ENCODE measurements around the genes TNP2 and TXNDC11.

- PRO-cap, 2 experiments = no peak in any of the 2 experiments
Measured at GRCh38 chr16:10741867-10742405, 1.7 kb upstream of the NUBP1 start.

DNA sequence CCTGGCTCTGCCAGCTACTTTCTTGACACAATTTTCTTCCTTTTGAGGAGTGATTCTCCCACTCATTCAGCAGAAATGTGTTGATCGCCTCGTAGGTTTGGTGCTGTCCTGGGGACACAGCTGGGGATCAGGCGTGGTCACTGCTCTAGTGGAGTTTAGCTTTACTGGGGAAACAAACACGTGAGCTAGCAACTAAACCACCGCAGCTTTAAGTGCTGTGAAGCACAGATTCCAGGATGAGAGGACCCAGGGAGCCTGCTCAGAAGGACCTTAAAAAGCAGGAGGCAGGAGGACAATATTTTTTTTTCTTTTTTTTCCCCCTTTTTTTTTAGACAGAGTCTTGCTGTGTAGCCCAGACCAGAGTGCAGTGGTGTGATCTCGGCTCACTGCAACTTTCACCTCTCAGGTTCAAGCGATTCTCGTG is 817 bp downstream of the NUBP1 start:
- PRO-cap, 2 experiments = no peak in any of the 2 experiments

DNA sequence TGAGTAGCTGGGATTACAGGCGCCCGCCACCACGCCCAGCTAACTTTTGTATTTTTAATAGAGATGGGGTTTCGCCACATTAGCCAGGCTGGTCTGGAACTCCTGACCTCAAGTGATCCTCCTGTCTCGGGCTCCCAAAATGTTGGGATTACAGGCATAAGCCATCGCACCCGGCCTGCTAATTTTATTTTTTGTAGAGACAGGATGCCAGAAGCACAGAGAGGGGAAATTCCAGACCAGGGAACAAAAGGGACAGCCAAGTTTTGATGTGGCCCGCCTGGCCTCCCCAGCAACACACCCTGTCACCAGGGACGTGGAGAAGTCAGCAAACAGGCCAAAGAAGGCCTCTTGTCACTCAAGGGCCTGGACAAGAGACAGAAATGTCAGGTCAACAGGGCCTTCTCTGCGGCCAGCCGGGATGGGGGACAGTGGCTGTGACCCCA is 8.9 kb upstream of the TVP23A start:
- PRO-cap, 2 experiments = no peak in any of the 2 experiments

- PRO-cap, 2 experiments = no peak in any of the 2 experiments
Measured at GRCh38 chr16:10929696-10930296, 12.5 kb downstream of the DEXI start.

- PRO-cap, 2 experiments = no peak in any of the 2 experiments
Measured at GRCh38 chr16:10943458-10943841, 914 bp upstream of the CLEC16A start.

DNA sequence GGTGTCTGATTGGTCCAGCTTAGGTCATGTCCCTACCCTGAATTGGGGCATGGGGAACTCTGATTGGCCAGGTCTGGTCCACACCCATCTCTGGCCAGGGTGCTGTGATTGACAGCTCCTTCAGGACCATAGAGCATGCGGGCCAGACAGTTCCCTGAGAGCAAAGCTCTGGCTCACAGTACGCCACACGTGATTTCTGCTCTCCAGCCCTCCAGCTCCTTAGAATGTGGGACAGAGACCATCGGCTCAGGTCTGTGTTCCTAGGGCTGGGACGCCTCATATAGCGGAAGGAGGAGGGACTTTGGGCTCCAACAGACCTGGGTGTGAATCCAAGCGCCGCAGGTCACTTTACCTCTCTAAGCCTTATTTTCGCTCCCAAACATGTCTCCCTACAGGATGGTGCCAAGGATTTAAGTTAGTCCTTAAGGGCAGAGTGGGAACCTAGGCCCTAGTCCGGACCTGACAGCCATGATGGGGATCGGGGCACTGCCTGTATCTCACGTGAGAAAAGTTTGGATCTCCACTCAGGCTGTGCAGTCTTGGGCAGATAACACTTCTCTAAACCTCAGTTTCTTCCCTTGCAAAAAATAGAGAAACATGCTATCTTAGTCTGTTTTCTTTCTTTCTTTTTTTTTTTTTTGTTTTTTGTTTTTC is 17.2 kb downstream of the SOCS1 start:
- PRO-cap, 2 experiments = no peak in any of the 2 experiments

- PRO-cap, 2 experiments = no peak in any of the 2 experiments
Measured at GRCh38 chr16:11249733-11250958, 5.9 kb downstream of the SOCS1 start.

DNA sequence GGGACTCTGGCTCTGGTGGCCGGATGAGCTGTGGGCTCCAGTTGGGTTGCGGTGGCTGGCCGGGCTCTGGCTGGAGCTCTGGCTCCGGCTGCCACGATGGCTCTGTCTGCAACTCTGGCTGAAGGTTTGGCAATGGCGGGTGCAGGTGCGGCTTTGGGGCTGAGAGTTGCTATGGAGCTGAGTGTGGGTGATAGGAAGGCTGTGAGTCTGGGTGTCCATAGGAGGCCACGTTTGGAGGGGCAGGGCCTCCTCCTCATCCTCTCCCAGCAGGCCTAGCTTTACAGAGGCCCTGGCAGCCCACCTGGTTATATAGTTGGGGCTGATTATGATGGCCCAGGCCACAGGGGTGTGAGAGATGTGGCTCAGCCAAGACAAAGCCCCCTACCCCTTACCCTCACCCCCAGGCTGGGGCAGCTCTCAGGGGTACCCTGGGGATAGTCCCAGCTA is at the start of gene TNP2:
TSS of gene TNP2 (minus strand) at position 282 of the 447 bp plus-strand sequence.
- PRO-cap, 2 experiments = no peak in any of the 2 experiments

GRCh38 chr16:11349661-11350231 is 4.5 kb downstream of the RMI2 start:
- PRO-cap, 2 experiments = no peak in any of the 2 experiments

DNA sequence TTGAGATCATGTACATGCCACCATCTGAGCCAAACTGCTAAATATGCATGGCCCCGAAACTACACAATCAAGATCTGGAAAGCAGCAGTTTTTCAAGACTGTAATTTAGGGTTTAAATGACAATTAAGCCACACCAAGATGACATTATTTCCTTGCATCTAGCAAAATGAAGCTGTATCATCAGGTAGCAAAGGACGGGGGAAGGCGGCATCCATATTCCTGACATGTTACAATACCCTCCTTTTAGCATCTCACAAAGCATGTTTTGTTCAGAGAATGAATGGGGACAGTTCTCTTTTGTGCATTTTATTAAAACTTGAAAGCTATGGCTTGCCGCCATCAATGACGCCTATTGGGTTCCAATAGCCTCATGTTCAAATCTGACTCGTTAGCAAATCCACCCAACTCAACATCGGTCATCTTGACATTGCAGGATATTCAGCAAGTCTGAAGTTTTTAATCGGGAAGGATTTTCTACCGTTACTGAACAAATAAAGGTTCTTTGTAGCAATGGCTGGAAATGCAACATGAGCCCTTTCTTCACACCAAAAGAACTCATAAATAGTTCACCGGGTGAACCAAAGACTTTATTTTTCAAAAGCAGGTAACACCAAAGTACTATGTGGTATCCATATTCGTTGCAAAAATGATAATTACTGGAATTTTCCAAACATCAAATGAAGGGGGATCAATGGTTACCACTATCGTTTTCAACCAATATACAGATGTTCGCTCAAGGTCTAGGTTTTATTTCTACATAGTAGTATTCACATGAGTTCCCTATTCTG is 20.6 kb upstream of the ENSG00000188897 start:
- PRO-cap, 2 experiments = no peak in any of the 2 experiments

GRCh38 chr16:11612046-11613067 is 25.6 kb upstream of the LITAF start:
- PRO-cap, 2 experiments = no peak in any of the 2 experiments

GRCh38 chr16:11668585-11669532 is 604 bp downstream of the SNN start:
- PRO-cap, 2 experiments = peak in 2 of 2 experiments; most common plus-strand start chr16:11668768 (in 2); most common minus-strand start chr16:11669275 (in 2)

- PRO-cap, 2 experiments = no peak in any of the 2 experiments
Measured at GRCh38 chr16:11691392-11692316, 23.4 kb downstream of the SNN start.

- PRO-cap, 2 experiments = no peak in any of the 2 experiments
Measured at GRCh38 chr16:11712188-11712500, 30.5 kb downstream of the TXNDC11 start.

GRCh38 chr16:11741917-11742923 is at the start of gene TXNDC11:
TSS of gene TXNDC11 (minus strand) at chr16:11742857.
- PRO-cap, 2 experiments = peak in 2 of 2 experiments; most common plus-strand start chr16:11742280 (in 2); most common minus-strand start chr16:11742725 (in 2)

DNA sequence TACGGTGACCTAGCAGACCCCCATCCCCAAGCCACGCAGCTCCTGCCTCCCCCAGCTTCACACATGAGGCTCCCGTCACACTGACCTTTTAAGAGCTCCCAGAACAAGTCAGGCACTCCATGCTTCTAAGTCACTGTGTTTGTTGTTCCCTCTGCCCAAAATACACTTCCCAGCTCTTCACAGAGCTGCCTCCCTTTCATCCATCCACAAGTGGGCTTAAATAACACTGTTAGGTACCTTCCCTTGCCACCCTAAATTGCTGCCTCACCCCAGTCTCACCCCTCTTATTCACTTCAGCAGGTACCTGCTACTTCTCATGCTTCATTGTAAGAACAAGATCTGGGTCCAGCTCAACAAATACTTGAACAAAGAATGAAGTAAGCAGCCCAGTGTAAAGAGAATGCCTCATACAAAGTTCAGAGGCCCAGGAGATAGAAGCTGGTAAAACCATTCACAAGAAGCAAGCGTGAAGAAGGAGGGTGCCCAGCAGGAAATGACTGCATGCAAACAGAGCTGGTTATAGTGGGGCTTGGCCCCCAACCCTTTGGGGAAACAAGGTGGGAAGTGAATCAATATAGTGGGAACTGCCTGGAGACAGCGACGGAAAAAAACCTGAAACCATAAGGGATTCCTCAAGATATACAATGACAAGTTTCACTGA is 5.7 kb downstream of the ZC3H7A start:
- PRO-cap, 2 experiments = no peak in any of the 2 experiments

DNA sequence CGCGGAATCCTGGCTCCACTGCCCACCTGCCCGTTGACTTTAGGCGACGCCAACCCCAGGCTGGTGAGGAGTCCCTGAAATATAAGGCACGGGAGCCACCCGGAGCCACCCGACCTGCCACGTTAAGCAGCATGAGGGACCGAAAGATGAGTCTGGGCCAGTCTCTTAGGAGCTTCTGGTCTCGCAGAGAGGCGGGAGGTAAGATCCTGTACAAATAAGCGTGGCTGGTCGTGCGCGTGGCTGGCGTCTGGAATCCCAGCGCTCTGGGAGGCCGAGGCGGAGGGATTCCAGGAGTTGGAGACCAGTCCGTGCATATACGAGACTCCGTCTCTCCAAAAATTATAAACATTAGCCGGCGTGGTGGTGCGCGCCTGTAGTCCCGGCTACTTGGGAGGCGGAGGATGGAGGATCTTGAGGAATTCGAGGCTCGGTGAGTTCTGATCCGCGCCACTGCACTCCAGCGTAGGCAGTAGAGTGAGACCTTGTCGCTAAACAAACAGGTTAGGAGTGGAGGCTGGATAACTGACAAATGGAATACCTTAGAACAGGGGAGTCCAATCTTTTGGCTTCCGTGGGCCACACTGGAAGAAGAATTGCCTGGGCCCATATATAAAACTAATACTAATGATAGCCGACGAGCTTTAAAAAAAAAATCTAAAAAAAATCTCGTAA is 684 bp upstream of the RSL1D1 start:
- PRO-cap, 2 experiments = no peak in any of the 2 experiments

- PRO-cap, 2 experiments = no peak in any of the 2 experiments
Measured at GRCh38 chr16:11868304-11869167, 17.2 kb upstream of the RSL1D1 start.

- PRO-cap, 2 experiments = no peak in any of the 2 experiments
Measured at GRCh38 chr16:11870384-11871296, 19.3 kb upstream of the RSL1D1 start.

DNA sequence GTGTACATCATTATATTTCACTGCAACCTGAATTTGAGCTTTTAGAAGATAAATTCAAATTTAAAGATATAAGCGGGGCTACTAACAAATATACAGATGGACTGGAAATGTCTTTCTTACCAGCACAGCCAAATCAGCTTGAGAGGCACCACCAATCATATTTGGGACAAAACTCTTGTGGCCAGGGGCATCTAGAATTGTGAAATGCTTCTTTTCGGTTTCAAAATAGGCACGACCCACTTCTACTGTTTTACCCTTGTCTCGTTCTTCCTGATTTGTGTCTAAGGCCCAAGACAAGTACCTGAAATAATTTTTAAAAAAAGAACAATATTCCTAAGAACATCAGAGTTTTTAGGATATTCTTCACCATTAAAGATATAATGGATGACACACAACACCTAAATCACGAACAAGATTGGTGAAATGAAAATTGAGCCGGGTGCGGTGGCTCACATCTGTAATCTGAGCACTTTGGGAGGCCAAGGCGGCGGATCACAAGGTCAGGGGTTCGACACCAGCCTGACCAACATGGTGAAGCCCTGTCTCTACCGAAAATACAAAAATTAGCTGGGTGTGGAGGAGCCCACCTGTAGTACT is 28.2 kb downstream of the GSPT1 start:
- PRO-cap, 2 experiments = no peak in any of the 2 experiments

Measured in helper T cell (primary cell).